Vein endothelial cell (primary cell): ENCODE data around the genes TFCP2L1 and BIN1.

- CAGE, long polyA plus RNA: no peak
Observed at GRCh38 chr2:120254104-120254584, 1.5 kb downstream of the RALB start.

DNA sequence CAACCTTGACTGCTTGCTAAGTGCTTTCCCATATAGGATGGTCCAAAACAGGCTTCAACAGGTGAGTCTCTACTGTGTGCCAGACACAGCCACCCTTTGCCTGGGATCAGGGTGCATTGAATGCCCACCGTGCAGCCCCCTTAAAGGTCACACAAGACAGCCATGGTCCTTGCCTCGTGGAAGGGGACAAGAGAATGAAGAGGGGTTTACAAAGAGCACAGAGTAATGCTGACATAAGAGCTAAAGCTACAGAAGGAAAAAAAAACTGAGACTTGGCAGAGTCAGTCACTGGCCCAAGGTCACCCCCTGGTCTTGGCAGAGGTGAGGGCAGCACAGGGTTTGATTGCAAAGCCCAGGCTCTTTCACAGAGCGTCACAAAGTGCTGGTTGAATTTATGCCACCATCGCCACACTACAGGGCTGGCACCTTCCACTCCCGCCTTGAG, 190.1 kb downstream of the INHBB start:
- CAGE, long polyA plus RNA: no peak

DNA sequence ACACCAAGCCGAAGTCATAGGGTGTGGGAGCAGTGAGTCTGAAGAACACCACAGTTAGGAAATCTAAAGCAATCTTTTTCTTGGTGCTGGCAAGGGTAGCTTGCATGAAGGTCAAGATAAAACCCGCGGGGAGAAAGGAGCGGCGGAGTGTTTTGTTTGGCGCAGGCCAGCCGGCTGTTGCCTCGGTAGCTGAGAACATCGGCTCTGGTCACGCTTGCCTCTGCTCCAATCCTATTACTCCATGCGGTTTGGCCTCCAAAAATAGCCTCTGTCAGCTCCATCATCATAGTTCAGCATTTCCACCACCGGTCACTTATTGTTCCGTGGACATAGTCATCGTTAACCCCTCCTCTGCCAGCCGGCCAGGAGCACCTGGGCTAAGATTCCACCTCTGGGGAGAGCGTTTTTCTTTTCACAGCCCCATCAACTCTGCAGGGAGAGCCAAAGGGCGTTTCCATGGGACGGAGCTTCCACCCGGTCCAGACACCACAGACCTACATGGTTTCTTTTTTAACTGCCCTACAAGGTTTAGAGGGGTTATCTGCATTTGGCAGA, 169.0 kb upstream of the GLI2 start:
- CAGE, long polyA plus RNA: no peak

DNA sequence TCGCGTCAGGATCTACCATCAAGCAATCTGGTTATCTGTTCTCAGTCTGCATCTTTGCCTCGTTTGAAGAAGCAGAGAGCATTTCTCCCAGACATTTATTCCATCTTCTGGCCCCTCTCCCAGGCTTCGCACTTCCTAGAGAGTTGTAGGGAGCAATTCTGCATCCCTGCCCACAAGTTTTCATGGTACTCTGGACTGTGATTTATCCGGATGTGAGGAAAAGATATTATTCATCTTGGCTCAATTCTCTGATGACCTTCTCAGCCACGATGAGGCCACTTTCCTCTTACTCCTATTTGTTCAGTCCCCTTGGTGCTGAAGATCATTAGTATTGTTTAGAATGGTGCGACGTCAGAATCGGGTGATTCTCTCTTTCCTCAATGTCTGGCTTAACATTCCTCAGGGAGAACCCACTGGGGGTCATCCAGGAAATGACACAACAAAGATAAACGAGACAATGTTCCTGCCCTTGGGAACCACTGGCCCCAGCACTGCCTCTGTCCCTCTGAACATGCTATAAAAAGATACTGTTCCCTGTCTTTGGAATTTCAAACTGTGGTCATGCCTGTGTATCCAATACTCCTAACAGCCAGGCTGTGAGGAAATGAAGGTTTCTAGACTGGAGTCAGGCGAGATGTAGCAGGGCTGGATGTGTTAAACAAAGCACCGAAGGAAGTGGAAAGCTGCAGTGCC, 13.0 kb upstream of the GLI2 start:
- CAGE, long polyA plus RNA: no peak

GRCh38 chr2:121018506-121019137, 266.4 kb downstream of the TFCP2L1 start:
- CAGE, long polyA plus RNA: no peak

DNA sequence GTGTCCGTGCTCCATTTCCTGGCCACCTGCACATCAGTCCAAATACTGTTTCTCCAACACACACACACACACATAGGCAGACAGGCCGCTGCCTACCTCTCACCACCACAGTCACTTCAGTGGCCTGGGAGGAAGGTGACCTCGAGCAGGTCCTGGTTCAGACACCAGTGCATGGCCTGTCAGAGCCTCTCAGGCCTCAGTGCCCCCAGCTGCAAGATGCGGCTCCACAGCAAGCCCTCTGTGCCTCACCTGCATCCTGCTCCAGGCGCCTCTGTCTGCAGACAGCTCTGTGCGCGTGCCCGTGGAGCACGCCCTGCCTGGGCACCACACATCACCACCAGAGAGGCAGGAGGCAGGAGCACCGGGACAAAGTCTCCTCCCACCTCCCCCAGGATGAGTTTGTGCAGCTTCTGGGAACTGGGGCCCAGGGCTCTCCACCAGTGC, 98.8 kb downstream of the TFCP2L1 start:
- CAGE, long polyA plus RNA: no peak

- CAGE, long polyA plus RNA: no peak
Observed at GRCh38 chr2:121285056-121285780, at the start of gene TFCP2L1. TFCP2L1 (minus strand) TSS chr2:121285202.

GRCh38 chr2:121363577-121364147, 78.7 kb upstream of the TFCP2L1 start:
- CAGE, long polyA plus RNA: no peak

- CAGE, long polyA plus RNA: no peak
Observed at GRCh38 chr2:121437480-121438044, 152.6 kb upstream of the TFCP2L1 start.

DNA sequence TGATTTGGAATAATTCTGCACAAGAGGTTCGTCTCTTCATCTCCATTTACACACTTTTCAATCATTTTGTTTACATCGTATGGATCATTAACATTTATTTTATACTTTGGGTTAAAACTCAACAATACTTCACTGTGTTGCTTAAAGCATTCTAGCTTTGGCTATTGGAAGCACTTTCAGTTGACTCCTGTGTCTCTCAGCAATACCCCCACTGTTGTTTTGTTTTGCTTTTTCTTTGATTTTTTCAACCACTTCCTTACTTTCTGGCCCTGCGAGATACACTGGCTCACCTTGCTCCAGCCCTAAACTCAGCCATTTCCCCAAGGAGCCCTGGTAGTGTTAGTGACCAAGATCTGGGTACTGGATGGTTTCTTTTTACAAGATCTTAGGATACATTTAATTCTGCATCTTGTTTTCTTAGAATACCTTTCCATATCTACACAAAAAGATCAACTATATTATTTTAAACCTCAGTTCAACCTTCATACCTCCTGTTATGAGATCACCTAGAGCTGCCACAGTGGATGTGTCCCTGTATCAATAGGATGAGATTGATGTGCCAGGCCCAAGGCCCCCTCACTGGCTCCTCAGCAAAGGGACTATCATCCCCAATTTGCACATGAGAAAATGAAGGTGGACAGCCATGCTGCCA, 161.3 kb downstream of the CLASP1 start:
- CAGE, long polyA plus RNA: no peak

- CAGE, long polyA plus RNA: no peak
Observed at GRCh38 chr2:126212691-126213273, 443.2 kb upstream of the GYPC start.

GRCh38 chr2:126656408-126656960, 526 bp downstream of the GYPC start:
- CAGE, long polyA plus RNA: no peak

GRCh38 chr2:126695876-126696862, 40.2 kb downstream of the GYPC start:
- CAGE, long polyA plus RNA: no peak

DNA sequence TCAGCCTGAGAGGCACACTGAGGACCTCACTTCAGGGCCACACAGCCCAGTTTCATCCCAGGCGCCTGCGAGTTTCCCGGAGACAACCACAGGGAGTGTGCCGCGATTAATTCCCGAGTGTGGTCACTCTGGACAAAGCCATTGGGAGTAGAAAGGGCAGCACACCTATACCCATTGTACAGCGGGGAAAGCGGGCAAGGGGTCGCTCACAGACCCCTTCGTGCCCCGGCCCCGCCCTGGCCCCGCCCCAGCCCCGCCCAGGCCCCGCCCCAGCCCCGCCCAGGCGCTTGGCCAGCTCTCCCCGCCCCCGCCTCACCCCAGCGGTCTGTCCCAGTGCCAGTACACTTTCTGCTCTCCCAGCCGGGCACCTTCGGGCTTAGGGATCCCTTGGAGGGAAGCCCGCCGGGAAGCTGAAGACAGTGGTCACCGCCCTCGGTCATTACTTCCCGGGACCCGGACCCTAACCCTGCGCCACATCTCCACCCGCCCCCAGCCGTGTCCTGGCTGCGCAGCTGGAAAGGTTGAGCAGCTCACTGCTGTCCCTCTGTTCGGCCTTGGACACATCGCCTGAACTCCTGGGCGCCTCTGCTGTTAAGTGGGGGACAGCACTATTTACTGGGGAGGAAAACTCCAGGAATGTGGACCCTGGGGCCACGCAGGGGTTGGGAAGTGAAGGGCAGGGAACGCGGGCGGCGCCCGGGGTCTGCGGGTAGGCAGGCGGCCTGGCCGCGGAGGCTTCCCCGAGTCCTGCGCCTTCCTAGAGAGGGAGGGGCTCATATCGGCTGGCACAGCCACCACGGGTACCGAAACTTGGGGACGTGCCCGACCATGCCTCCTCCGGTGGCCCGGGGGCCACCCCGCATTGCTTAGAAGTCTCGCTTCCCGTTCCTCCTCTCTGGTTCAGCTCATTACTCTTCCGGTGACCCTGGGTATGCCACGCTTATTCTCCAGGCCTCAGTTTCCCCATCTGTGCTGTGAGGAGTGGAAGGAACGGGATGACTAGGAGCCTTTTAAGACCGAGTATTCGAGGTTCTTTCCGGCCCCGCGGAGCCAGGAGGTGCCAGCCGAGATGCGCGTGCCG, 120.9 kb downstream of the GYPC start:
- CAGE, long polyA plus RNA: no peak

GRCh38 chr2:127106686-127107598, at the start of gene BIN1:
BIN1 (minus strand) TSS chr2:127107154.
- CAGE, long polyA plus RNA: no peak

DNA sequence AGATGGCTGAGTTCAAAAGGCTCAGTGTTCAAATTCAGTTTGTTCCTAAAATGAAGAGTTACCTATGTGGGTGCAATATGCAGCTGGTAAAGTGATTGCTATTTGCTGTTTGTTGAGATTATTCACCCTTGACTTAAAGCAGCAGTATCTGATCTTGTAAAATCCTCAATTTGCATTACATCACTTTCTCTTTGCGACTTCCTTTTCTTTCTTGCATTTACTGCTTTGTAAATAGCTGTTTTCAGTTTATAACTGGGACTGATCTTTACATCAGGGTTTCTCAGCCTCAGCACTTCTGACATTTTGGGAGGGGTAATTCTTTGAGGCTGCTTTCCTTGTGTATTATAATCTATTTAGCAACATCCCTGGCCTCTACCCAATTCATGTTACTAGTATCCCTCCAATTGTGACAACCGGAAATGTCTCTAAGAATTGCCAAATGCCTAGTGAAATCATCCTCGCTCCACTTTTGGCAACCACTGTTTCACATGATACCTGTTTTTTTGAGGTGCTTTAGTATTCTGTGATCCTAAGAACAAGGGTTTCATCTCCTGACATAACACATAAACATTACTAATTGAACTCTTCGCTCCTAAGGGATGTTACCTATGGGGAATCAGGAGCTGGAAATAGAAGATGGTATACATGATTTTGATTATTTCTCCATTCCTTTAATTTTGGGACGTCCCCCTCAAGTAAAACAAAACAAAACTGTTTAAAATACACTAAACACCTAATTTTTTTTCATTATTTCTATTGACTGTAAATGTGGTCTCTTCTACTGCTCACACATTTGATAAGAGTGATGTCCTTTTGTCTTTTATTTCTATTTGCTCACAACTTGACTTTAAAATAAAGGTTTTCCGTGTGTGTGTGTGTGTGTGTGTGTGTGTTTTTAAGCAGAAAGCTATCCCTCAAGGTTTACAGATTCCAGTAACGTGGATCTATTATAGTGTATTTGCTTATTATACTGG, 12.3 kb upstream of the ERCC3 start:
- CAGE, long polyA plus RNA: no peak

- CAGE, long polyA plus RNA: no peak
Observed at GRCh38 chr2:127384729-127384987, 3.1 kb downstream of the MAP3K2 start.

GRCh38 chr2:127400975-127401950, 13.5 kb upstream of the MAP3K2 start:
- CAGE, long polyA plus RNA: no peak

DNA sequence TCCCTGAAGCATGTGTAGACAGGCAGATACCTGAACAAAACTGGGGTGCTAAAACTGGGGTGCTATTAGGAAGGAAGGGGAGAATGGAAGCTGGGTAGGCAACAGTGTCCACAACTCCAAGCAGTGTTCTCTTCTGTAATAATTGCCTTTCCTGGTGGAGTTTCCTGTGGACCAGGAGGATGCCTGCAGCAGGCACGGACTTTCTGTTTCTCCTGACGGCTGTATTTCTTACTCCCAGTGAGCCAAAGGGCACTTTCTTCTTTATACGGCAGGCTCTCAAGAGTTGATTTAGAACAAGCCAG, 13.1 kb upstream of the PROC start:
- CAGE, long polyA plus RNA: no peak

DNA sequence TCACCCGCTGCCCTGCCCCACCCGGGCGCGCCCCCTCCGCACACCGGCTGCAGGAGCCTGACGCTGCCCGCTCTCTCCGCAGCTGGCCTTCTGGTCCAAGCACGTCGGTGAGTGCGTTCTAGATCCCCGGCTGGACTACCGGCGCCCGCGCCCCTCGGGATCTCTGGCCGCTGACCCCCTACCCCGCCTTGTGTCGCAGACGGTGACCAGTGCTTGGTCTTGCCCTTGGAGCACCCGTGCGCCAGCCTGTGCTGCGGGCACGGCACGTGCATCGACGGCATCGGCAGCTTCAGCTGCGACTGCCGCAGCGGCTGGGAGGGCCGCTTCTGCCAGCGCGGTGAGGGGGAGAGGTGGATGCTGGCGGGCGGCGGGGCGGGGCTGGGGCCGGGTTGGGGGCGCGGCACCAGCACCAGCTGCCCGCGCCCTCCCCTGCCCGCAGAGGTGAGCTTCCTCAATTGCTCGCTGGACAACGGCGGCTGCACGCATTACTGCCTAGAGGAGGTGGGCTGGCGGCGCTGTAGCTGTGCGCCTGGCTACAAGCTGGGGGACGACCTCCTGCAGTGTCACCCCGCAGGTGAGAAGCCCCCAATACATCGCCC, 4.7 kb downstream of the PROC start:
- CAGE, long polyA plus RNA: no peak